ENCODE measurements around the genes MEI1, WBP2NL and TCF20.

DNA sequence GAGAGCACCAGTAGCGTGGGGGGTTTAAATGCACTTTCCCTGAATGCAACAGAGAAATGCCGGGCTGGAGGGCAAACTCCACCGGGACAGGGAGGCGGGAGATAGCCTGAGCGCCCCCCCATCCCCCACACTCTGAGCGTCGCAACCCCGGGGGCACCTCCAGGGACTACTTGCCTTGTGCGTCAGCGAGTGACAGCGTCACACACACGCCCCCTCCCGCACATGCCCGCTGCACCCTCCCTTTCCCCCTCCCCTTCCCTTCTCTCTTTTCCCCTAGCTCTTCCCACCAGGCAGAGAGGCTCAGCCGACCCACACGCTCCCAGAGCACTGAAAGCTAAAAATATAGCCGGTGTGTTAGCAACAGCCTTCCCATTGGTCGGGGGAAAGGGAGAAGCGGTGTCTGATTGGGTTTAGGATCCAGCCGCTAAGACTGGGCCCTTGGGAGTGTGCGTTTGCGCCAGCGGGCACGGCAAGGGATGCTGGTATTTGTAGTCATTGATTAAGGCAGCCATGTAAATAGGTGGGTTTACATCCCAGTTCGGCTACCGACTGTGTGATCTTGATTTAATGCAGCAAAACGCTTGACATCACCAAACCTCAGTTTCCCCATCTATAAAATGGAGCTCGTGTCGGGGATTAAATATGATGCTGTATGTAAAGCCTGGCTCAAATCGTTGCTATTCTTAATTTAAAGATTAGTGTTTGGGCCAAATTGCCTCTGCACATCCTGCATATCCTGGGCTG is 1.8 kb upstream of the TOB2 start:
- RRBS: 2% methylated on average over 6 of the region's 30 CpGs

DNA sequence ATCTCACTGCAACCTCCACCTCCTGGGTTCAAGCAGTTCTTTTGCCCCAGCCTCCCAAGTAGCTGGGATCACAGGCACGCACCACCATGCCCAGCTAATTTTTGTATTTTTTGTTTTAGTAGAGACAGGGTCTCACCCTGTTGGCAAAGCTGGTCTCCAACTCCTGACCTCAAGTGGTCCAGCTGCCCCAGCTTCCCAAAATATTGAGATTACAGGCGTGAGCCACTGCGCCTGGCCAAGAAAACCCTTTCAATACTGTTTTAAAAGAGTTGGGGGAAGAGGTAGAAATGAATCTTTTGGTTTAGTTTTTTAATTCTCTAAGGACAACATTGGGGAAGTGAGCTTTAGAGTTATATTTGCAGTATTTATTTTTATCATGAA is 9.3 kb downstream of the ACO2 start:
- RRBS: no CpG with 5 or more reads among the region's 3 CpGs

DNA sequence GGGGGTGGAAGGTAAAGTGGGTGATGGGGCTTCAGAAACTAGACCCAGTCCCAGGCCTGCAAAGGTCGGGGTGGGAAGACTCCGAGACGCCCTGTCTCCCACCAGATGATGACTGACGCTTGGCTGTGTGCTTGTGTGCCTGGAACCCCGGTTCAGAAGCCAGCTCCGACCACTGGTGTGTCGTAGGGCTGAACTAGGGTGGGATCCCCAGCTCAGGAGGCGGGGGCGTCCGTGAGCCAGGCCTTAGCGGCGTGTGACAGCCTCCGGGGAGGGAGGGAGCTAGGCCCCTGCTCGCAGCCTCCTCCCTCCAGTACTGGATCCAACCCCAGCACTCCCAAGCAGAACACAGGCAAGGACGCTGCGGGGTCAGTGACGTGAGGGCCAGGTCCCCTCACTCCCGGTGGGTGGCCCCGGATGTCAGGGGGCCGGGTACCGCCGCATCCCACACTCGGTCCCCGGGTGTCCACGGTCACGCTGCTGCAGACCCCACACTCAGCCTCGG is 423 bp downstream of the PMM1 start:
- RRBS: 1% methylated on average over 8 of the region's 27 CpGs

DNA sequence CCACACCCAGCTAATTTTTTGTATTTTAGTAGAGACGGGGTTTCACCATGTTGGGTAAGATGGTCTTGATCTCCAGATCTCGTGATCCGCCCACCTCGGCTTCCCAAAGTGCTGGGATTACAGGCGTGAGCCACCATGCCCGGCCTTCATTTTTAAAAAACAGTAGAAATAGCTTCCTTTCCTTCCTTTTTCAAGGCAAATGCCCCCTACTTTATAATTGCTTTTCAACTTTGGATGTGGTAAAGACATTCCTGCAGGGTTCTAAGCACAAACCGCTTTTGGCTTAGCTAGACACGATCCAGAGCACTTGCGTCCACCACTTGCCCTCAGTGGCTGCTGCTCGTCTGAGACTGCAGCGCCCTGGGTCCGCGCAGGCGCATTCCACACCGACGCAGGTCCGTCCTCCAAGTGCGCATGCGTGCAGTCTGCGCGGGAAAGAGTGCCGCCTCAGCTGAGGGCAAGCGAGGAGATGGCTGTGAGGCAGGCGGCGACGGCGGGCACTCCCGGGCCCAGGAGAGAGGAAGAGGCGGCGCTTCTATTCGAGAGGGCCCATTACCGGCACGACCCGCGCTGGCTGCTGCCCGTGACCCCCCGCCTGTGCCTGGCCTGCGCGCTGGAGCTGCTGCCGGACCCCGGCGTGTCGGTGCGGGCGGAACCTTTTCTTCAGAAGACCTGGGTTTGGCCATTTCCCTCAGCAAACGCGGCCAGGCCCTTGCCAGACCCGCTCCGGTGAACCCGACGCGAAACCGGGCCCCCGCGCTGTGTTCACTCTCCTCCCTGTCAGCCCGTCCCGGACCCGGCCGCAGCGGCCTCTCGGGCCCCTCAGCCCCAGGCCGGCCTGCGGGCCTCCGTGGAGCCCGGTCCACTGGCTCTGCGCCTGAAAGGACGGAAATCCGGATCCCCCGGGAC is at the start of gene MEI1:
MEI1 (plus strand) TSS at position 434 of the 909 bp plus-strand sequence.
- RRBS: 79% methylated on average over 35 of the region's 69 CpGs

DNA sequence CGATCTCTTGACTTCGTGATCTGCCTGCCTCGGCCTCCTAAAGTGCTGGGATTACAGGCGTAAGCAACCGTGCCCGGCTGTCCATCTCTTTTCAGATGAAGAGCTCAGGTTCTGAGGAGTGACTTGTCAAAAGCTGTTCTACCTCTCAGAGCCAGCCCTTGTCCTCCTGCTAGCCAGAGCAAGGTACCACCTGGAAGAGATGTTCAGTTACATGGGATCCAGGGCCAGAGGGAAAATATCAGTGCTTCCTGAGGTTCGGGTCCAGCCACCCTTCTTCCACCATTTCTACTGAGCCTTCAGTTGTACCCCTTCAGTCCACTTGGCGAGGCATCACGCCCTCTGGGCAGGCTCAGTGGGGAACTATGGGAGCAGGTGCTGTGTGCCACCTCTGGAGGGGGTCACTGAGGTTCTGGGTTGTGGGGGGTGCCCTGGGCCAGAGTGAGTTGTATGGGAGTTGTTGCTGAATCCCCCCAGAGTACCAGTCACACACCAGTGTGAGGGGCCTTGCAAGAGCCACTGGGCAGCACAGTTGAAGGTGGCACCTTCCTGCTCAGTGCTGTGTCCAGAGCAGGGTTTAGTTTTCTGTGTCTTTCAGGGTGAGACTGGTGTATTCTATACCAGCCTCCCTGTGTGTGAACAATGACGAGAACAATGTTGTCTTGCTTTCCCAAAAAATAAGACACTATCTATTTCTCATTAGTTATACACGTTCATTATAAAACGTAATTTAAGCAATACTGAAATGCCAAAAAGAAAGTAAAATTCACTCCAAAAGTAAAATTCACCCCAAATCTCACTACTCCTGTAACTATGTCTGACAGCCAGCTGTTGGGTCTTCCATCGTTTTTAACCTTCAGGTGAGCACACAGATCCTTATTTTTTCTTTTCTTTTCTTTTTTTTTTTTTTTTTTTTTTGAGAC is 2.7 kb upstream of the SREBF2 start:
- RRBS: no CpG with 5 or more reads among the region's 13 CpGs

DNA sequence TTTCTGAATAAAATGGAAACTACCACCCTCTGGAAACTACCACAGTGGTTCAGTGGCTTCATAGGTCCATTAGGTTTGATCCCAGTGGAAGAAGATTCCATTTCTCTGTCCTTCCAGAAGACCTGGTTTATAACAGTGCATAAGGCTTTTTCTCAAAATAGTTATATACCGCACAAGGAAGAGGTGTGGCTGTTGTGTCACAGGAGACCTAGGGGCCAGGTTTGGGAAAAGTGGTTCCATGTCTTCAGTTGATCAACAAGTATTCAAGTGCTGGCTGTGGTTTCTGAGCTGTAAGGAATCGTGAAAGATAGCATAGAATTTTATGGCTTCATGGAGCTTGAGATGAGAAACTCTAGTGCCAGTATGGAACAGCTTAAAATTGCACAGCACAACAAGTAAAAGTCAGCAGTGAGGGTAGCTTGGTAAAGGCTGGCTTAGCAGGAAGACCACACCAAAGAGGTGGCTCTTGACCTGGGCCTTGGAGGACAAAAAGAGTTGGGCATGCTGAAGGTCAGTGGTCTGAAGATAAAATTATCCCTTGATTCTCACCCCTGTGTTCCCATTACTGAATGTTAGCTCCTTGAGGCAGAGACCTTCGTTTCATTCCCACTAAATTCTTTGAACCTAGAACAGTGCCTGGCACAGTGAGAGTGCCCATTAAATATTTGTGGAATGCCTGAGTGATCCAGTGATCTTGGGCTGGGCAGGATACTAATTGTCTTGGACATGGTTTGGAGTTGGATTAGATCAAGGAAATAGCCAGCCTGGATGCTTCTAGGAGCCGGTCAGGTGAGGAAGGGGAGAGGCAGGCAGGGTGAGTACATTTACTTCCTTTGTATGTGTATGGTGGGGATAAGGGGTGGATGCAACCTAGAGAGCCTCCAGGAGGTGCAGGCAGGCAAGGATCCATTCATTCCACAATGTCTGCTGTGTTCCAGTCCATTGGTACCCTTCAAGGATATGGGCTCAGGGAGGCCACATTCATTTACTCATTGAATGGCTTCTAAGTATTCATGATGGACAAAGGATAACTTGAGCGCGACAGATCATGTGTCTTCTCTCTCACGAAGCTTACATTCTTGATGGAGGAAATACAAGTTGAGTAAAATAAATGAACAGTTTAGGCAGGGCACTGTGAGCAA is 3.5 kb downstream of the SREBF2 start:
- RRBS: no CpG with 5 or more reads among the region's 7 CpGs

- RRBS: 7% methylated on average over 28 of the region's 57 CpGs
Measured at GRCh38 chr22:41910446-41910965, 4.4 kb downstream of the SHISA8 start.

DNA sequence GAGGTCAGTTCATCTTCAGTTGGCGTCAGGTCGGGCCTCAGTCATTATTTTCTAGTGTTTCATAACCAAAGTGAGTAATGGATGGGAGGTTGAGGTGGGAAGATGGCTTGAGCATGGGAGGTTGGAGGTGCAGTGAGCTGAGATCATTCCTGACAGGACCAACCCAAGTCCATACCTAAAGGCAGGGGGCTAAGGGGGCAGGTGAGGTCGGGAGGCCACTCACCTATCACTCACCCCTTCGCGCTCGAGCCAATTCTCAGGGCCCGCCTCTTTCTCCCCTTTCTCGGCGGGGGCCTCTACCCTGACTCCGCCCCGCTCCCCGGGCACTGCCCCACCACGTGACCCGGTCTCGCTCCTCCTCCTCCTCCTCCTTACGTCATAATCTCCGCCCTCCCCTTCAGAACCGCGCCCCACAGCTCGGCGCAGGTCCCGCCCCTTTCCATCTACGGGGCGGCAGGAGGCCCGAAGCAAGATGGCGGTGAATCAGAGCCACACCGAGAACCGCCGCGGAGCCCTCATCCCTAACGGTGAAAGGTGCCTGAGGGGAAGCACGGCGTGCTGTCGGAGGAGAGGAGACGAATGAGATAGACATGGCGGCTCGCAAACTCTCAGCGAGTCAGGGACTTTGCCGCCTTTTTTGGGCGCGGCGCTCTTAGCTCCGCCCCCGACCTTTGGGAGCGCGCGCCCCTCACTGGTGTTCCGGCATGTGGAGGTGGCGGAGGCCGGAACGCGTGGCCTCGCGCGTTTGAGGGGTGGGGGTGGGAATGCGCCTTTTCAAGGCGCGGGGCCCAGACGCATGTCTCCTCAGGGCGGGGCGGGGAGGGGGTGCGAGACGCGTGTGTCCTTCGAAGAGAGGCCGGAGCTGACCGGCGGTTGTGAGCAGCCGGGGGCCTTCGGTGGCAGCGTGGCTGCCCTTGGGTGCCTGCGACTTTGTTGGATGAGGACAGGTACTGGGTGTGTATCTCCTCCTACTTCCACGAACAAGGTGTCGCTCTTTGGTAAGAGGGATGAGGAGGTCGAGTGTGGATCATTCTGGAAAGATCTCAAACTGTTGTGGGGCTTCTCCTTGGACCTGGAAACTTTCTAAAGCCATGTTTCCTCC is at the start of gene WBP2NL:
WBP2NL (plus strand) TSS at position 442 of the 1,102 bp plus-strand sequence.
- RRBS: no CpG with 5 or more reads among the region's 75 CpGs

- RRBS: no CpG with 5 or more reads among the region's 4 CpGs
Measured at GRCh38 chr22:42262975-42263669, 7.3 kb downstream of the TCF20 start.

- RRBS: 5% methylated on average over 43 of the region's 121 CpGs
Measured at GRCh38 chr22:42270106-42271062, at the start of gene TCF20. Gene TCF20 (minus strand): TSS chr22:42270653.

GRCh38 chr22:42299744-42300353 is 29.4 kb upstream of the TCF20 start:
- RRBS: no CpG with 5 or more reads among the region's 18 CpGs

GRCh38 chr22:42316100-42316395 is 45.6 kb upstream of the TCF20 start:
- RRBS: no CpG with 5 or more reads among the region's 2 CpGs

DNA sequence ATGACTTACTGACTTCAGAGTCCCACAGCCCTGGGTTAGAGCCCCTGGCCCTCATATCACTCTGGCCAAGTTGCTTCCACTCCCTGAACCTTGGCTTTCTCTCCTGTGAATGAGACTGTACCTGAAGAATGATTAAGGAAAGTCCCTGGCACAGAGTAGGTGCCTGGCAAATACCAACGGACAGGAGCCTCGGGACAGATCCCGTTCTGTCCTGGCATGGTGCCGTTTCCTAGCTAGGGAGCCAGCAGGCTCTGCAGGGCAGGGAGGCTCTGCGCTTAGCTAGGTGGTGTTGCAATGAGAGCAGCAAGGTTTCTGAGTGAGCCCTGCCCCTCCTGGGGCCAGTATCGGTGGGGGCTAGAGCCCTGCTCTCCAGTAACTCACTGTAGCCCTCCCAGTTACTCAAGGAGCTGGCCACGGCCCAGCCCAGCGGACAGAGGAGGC is 74.6 kb downstream of the NFAM1 start:
- RRBS: no CpG with 5 or more reads among the region's 8 CpGs

DNA sequence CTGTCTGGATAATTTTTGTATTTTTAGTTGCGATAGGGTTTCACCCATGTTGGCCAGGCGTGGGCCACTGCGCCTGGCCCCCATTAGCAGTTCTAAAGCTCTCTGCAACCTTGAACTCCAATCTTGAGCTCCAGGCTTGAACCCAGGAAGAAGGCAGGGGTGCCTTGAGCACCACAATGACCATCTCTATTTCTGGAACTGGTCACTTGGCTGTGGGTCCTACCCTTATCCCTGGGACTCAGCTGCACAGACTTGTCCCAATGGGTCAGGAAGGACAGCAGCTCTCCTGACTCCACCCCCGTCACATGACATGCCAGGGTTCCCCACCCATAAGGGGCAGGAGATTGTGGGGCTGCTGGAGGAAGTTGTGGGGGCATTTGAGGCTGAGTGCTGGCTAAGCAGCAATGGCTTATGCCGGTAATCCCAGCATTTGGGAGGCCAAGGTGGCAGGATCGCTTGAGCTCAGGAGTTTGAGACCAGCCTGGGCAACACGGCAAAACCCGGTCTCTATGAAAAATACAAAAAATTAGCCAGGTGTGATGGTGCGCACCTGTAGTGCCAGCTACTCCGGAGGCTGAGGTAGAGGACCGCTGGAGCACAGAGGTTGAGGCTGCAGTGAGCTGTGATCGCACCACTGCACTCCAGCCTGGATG is 56.2 kb downstream of the NFAM1 start:
- RRBS: 36% methylated on average over 1 of the region's 12 CpGs

GRCh38 chr22:42396462-42397196 is 35.6 kb downstream of the NFAM1 start:
- RRBS: no CpG with 5 or more reads among the region's 22 CpGs

DNA sequence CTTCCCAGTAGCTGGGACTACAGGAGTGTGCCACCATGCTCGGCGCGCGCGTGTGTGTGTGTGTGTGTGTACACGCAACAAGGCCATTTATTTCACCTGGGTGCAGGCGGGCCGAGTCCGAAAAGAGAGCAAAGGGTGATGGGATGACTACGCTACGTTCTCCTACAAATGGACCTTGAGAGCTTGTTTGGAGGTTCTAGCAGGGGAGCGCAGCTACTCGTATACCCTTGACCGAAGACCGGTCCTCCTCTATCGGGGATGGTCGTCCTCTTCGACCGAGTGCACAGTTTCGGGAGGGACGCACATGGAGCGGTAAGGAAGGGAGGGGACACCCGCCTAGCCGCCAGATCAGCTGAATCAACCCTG is 11.1 kb downstream of the SERHL2 start:
- RRBS: no CpG with 5 or more reads among the region's 24 CpGs

DNA sequence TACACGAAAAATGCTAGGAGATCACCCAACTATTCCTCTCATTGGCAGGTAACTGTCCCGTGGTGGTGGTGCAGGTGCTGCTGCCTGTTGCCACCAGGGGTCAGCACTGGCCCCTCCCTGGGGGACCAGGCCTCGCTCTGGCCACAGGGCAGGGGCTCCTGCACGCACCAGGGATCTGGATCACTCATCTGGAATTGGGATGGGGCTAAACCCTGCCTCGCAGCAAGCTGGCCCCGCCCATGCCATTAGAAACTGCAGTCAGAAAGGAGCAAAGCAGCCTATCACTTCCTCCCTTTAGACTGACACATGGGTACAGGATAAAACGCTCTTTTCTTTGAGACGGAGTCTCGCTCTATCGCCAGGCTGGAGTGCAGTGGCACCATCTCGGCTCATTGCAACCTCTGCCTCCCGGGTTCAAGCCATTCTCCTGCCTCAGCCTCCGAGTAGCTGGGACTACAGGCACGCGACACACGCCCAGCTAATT is 7.0 kb upstream of the POLDIP3 start:
- RRBS: no CpG with 5 or more reads among the region's 16 CpGs

GRCh38 chr22:42626984-42627713 is 12.5 kb upstream of the POLDIP3 start:
- RRBS: no CpG with 5 or more reads among the region's 27 CpGs

DNA sequence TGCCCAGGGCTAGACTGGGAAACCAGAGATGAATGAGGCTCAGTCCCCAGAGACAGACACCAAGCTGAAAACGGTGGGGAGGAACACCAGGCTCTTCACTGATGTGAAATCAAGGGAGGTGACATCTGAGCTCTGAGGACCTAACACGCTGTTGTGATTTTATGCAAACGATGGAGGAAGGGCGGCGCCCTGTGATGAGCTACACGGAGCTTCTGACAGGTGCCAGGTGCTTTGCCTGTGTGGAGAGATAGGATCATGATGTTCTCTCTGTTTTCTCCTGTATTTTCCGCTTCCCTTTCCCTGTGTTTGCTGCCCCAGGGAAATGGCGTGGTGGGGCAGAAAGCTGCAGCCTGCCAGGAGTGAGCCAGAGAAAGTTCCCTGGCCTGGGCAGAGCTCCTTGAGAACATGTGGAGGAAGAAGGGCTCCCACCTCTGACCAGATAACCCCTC is 6.6 kb upstream of the CYB5R3 start:
- RRBS: no CpG with 5 or more reads among the region's 8 CpGs

DNA sequence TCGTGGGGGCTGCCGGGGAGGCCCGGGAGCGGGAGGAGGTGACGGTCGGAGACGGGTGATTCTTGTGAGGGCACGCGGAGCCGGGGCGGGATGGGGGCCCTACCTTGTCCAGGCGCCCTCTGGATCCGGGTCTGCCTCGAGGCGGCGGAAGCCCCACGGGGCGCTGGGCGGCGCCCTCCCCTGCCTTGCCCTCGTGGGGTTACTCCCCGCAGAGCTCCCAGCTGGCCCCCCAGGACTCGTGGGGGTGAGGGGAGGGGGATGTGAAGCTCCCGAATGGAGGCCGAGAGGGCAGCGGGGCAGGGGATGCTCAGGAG is 13.3 kb upstream of the CYB5R3 start:
- RRBS: 2% methylated on average over 11 of the region's 26 CpGs